Gallbladder (tissue), 1 donor: ENCODE data around the genes CCL4 and MYO19.

- PRO-cap = no peak
Observed at GRCh38 chr17:34246478-34246822, 8.6 kb upstream of the CCL2 start.

DNA sequence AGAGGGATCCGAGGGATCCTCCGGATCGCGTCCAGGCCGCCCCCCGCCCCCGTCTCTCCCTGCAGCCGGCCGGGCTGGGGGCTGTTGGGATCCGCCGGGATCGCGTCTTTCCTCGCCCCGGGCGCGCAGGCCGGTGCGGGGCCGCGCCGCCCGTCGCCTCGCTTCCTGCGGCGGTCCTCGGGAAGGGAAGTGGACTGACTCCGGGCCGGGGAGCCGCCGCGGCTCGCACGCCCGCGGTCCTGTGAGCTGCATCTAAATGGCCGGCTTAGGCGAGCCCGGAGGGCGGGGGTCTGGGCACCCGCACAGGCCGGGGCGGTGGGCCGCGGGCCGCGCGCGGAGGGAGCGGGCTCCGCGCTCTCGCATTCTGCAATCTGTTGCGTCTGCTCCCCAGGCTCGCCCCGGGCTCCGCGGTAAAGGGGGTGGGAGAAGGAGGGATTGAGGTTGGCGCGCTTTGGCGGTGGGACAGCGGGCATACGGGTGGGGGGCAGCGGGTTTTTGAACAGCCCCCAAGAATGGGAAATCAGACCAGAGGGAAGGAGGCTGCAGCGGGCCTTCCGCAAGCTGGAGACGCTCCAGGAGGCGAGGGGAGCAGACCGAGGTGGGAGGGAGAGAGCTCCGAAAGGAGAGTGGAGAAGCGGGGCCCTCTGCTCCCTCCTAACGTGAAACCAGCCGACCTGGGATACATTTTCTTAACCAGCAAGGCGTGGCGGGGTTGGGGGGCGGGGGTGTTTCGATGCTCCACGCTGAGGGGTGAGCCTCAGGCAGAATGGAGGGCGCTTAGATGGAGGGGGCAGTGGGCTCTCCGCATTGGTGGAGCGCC lies 2.3 kb downstream of the TMEM132E start:
- PRO-cap = no peak

GRCh38 chr17:34612938-34613677 lies 33.7 kb downstream of the TMEM132E start:
- PRO-cap = no peak

- PRO-cap = no peak
Observed at GRCh38 chr17:35059898-35060459, 3.5 kb downstream of the RFFL start.

DNA sequence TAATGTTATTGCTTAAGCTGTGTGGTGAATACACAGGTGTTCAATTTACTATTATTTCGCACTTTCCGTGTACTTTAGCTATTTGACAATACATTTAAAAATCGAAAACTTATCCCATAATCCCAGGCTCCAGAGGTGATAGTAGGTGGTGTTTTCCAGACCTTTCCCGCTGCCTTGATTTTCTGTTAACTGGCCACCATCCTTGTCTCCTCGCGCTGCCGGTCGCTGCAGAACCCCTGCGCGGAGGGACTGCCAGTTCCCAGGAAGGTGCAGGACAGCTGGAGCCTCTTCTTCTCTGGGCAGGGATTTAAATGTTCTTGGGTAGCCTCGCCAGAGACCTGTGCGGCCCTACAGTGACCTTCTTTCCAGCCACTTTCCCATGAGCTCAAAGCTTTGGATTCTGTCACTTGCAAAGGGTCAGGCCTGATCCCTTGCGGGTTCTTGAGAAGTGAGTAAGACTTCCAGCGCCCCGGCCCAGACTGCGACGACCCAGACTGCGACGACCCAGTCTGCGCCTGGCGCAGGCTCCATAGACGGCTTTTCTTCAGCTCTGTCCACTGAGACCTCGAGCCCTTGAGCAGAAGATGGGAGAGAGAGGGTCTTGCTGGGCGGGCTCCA lies 1.4 kb upstream of the SLFN5 start:
- PRO-cap = unidirectional peak, plus-strand start at position 477 of the sequence

DNA sequence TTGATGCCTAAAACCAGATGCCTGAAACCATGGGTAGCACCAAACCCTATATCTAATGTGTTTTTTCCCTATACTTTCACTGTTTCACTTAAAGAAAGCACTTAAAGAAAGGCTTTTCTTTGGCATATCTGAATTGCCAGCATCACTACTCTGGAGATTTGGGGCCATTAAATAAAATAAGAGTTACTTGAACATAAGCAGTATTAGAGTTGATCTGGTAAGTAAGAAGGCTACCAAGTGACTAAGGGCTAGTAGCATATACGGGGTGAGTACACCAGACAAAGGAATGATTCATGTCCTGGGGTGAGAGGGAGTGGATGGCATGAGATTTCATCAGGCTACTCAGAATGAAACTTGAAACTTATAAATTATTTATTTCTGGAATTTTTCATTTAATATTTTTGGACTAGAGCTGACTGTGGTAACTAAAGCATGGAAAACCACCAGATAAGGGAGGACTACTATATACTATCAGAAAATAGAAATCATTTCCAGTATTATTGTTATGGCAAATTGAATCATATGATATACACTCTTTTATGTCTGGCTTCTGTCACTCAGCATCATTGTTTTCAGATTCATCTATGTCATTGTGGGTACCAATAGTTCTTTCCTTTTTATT lies 2.3 kb downstream of the SLFN5 start:
- PRO-cap = no peak

DNA sequence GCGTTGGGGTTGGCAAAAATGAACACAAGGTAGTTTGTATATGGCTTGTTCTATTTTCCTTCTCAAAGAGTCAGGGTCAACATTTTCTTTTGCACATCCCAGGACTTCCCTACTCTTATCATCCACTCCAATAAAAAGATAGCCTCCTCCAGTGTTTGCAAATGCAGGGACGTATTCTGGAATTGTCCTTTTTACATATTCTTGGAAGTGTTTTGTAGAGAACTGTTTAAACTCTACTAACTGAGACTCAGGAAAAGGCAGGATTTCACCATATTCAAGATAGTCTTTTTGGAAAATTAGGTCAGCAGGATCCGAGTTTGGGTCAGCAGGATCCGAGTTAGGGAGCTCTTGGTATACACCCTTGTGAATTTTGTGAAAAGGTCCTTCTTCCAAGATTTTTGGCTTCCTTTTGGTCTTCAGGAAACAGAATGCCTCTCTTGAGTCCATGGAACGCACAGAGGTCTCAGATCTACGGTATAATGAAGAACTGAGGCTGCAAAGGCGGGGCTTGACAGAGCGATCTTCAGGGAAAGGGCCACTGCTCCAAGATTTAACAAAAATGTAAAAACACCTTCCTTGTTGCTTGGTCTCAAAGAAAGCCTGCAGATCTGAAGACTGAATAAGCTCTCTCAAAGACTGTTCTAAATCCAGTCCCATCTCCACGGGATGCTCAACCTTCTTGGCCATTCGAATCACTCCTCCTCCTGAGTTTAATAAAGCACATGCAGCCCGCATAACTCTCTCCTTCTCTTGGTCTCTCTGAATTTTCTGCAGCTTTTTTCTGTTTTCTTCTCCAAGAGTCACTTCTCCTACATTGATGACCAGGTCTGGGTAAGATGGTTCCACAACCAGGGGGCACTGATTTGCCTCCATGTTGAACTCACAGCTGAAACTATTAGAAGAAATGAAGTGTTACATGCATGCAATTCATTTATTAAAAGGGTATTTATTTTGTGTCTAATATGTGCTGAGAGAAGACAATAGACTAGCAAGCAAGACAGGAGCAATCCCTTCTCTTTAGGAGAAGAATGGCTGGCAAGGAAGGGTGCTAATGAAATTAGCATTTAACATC lies 10.2 kb downstream of the SLFN11 start:
- PRO-cap = no peak

- PRO-cap = no peak
Observed at GRCh38 chr17:35374714-35374954, 1.2 kb upstream of the SLFN11 start.

GRCh38 chr17:35843836-35845107 lies 24.4 kb downstream of the HEATR9 start:
- PRO-cap = no peak

GRCh38 chr17:35847649-35848504 lies 20.8 kb downstream of the HEATR9 start:
- PRO-cap = no peak

DNA sequence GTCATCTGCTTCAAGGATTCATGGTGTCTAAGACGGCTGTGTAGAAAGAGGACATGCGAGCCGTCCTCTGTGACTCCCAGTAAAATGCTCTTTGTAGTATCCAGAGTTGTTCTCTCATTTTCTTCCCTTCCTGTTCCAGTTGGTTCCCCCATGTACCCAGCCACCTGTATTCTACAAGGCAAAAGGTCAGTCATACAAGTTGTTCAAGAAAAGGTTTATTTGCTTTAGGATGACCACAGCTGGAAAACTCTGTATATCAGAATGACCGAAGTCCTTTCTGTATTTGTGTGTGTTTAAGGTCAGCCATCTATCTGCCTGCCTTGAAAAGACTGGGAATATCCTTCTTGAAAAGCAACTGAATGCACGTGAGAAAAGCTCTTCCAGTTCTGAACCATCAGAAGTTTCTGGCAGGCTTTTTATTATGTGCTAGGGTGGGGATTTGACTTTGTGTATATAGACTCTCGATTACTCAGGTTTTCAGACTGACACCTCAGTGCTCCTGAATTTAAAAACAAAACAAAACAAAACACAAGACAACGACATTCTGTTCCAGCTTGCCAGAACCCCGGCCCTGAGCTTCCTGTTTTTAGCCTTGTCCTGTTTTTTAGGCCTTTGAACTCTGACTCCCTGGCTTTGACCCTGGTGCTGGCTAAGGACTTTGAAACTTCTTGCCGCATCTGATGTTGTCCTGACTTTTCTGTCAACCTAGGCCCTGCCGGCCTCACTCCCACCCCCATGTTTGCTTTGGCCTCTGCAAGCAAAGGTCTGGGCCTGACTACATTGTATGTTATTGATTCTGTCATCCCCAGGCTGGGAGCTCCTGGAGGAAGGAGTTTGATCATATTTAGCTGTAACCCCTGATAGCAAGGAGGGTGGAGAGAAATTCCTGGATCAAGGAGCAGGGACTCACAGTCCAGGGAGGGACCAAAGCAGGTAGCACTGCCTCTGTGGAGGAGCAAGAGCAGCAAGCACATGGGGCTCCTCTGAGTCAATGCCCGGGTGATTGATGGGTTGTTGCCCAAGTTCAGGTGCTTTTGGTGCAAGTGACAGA lies 8.1 kb downstream of the CCL16 start:
- PRO-cap = no peak

DNA sequence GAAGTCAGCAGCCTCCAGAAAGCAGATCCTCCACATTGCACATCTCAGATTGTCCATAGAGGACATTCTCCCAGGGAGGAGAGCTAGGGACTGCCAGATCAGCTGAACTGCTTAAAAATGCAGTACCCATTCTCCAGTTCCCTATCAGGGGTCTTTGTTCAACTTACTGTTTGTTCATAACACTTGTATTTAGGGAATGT lies 4.1 kb downstream of the CCL3 start:
- PRO-cap = no peak

DNA sequence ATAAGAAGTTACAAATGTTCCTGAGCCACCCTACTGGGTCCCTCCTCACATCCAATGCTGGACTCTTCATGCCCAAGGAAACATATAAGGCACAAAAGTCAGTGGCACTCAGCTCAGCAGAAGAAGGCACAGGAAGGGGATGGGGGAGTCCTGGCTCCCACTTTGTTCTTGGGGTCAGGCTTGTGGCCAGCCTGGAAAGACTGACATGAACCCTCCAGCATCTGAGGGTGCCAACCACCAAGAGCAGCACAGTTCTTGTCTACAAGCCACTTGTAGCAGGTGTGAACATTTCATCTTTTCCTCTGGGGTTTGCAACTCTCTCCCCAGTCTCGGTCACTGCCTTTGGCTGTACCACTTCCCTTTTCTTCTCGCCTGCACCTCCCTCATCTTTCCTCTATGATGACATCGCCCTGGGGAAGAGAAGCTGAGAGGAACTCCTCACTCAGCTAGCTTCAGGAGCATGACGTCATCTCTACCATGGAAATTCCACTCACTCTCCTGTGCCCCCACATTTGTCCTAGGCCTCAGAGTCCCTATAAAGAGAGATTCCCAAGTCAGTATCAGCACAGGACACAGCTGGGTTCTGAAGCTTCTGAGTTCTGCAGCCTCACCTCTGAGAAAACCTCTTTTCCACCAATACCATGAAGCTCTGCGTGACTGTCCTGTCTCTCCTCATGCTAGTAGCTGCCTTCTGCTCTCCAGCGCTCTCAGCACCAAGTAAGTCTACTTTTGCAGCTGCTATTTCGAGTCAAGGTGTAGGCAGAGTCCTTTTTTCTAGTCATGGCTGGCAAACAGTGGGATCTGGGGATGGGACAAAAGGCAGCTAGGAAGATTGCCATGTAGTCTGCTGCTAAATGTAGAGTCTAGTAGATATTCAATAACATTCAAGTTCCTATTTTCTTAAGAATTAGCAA lies at the start of gene CCL4:
CCL4 (plus strand) TSS at position 563 of the 914 bp plus-strand sequence.
- PRO-cap = unidirectional peak, plus-strand start at position 326 of the sequence; bidirectional peak, plus-strand start at position 566 of the sequence, minus-strand start at position 344 of the sequence

DNA sequence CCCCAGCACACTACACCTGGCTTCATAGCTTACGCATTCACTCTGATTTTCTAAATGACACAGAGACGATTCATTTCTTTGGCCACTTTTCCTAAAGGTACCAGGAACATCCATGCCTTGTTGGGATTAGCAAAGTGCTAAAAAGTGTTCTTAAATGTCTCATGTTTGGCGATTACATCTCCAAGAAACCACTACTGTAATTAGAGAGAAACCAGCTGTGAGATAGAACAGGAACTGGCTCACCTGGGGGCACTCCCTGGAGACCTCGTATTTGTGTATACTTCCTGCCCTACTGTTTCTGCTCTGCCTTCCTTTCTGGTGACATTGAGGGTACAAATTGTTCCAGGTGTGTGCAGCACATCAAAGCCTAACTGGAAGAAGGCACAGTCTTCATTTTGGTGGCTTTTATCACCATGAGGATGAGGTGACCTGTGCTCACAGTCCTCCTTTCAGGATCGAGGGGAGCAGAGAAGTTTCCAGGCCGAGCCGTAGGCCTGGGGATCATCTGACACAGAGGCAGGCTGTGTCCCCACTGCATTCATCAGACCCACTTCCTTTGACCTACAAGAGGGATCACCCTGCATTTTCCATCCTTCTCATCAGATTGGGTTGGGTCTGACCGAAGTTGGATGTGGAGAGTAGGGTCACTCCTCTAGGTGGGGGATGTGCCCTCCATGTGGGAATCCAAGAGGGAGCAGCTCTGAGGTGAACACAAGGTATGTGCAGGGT lies 23.7 kb downstream of the CCL4 start:
- PRO-cap = no peak

- PRO-cap = bidirectional peak, plus-strand start at chr17:36535020, minus-strand start at chr17:36534810
Observed at GRCh38 chr17:36534408-36535314, at the start of gene MYO19. Gene MYO19 (minus strand): TSS chr17:36534868.

DNA sequence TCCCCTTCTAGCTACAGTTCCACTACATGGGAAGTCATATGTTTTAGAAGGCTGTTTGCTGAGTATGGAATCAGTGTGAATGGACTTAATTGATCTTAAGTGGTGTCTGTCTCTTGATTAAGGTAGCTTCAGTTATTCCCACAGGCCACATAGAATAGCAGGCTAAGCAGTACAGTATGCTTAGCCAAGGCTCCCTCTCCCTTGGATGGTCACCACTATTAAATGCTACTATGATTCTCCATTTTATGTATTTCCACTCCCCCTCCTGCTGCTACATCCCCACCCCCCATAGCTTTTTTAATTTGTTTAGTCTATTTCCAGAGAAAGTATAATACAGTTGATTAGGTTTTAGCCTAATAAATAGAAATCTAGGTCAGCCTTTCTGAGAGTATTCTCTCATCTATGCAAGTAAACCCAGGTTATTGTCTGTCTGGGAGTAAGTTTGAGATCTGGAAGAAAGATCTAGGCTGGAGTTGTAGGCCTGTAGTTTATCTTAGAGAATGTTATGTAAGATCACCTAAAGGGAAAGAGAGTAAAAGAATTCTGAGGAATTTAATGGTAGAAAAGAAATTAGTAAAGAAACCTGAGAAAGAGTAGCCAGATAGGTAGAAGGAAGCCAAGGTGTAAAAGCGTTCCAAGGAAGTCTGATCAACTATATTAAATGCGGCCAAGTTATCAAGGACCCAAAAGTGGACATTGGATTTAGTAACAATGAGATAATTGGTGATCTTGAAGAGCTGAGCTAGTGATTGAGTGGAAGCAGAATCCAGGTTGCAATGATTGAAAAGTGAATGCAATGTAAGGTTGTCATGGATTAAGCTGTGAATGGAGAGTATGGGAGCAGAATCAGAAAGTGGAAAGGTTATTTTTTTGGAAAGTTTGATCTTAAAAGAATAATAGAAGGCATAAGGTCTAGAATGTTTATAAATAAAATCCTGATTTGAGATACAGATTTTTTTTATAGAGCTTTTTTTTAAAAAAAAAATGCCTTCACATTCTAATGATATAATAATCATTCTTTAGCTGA lies 20.1 kb downstream of the GGNBP2 start:
- PRO-cap = no peak

GRCh38 chr17:36940242-36940630 lies 3.0 kb downstream of the LHX1 start:
- PRO-cap = no peak

- PRO-cap = no peak
Observed at GRCh38 chr17:36948260-36948689, 479 bp upstream of the AATF start.

DNA sequence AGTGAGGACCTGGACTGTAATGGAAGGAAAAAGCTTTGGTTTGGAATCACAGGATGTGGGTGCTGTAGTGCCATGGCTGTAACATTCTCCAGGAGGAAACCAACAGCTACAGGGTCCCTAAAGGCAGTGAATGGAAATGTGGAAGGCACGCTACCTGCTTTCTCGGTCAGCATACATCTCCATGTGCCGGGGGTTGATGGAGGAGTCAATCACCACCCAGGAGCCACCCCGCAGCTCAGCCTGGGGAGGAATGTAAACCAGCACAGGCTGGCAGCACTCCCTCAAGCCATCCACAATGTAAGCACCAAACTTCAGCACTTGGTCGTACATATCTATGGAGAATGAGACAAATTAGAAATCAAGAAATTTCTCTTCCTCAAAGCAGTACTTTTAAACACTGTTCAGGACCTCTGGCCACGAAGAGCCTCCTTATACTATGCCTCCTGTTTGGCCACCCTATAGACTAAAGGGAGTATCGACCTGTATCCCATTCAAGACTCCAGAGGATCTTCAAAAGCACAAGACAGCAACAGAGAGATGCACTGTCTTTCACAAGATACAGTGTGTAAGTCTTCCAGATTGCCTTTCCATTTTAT lies 164.3 kb downstream of the AATF start:
- PRO-cap = no peak

- PRO-cap = no peak
Observed at GRCh38 chr17:37359820-37360386, 15.9 kb upstream of the C17orf78 start.